Measurements from ENCODE around the genes HOXB9 and GIP.

- RRBS, 2 experiments = 92 to 93% methylated on average over 16 to 19 of the region's 38 CpGs
These were observed 3.9 kb downstream of the HOXB1 start for GRCh38 chr17:48526866-48527289.

DNA sequence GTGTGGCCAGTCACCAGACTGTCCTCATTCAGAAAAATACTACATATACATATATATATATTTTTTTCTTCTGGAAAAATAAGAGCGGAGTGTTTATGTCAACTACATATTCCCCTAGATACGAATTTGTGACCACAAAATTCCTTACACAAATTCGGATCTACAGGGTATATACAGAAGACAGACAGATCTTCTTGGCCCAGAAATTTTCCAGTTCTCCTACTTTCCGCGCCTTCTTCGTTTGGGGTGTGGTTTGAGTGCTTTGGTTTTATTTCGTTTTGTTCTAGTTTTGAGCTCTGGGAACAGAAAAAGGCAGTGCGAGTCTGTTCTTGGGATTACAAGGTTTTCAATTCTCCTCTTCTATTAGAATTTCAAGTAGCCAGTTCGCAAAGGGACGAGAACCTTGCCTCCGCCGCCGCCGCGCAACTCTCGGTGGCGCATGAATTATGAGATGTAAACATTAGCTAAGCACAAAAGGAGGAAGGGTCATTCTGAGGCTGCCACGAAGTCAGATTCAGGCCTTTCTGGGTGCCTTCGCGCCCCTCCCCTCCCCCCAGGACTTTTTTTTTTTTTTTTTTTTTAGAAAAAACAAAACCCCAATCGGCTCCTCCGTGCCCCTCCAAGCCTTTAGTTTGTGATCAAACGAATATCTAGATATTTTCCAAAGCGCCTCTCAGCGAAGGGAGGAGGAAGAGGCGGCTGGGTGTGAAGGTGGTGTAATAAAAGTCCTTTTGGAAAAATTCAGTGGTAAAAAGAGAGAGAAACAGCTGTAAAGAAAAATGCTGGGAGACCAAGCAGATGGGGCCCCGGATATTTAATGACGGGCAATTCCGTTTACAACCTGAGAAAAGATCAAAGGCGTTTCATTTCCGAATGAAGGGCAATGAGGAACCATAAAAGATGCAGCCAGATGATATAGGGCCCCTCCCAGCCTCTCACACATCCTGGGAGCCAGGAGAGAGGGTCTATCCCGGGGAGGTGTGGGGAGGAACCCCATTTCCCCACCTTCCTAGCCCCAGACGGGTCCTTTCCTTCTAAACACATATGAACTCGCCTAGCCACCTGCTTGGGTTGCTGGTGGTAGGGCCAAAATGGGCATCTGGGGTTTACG, 2.0 kb upstream of the HOXB4 start:
- RRBS, 2 experiments = no CpG with 5 or more reads among the region's 35 CpGs

DNA sequence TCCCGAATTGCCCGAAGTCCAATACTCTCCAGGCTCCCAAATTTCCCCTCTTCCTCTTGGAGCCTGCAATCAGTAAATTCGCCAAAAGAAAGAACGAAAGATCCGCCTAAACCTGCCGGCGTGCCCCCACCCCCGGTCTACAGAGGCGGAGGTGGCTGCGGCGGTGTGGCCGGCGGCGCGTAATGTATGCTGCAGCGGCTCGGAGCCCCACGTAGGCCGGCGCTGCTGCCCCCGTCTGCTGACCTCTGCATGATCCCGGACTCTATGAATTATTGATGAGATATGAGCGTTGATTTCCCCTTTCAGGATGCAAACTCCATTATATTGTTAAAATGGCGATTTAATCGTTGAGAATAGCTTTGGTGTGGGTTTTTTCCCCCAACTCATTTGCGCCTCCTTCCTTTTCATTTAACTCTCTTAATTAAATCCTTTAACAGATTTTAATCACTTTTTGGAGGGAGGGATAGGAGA, 3.7 kb downstream of the HOXB3 start:
- RRBS, 2 experiments = 1 to 8% methylated on average over 10 to 12 of the region's 26 CpGs

DNA sequence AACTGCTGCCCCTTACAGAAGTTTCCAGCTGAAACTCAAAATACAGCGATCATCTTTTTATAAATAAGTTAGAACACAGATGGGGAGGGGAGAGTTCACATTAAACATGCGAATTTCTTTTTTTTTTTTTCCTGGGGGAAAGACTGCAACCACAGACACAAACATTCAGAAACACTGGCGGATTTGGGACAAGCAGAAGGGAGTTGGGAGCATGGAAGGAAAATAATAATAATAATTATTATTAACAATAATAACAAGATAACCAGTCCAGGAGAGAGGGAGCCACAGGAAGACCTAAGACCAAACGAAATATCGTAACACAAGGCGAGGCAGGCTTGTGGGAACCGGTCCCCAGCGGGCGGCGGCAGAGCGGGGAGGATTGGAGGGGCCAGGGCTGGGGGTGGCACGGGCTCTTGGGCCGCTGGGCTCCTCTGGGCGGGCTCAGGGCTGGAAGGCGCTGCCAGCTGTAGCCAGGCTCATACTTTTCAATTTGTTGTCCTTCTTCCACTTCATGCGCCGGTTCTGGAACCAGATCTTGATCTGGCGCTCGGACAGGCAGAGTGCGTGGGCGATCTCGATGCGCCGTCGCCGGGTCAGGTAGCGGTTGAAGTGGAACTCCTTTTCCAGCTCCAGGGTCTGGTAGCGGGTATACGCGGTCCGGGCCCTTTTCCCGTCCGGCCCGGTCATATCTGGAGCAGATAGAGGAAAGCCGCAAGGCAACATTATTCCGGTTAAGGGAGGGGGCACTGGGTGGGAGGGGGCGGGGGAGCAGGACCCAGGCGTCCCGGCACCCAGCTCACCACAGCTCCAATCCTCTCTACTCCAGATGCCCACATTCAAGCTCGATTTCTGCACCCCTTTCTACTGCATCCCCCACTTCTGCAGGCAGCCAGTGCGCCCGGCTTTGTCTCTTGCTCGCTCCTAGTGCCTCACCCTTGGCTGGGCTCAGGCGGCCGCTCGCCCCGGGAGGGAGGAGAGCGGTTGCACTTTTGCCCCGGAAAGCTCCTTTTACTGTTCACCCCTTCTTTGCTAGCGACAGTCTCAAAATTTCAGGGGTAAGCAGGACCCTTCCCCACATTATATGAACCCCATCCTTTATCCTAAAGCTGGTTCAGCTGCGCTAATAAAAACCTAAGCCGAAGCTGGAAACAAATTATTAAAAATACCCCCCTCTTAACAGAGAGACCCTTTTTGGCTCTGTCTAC, 1.4 kb downstream of the HOXB5 start:
- RRBS, 2 experiments = 24 to 29% methylated on average over 23 to 24 of the region's 52 CpGs

- RRBS, 2 experiments = 1 to 7% methylated on average over 5 of the region's 10 CpGs
These were observed 3.1 kb upstream of the HOXB5 start for GRCh38 chr17:48596690-48596995.

DNA sequence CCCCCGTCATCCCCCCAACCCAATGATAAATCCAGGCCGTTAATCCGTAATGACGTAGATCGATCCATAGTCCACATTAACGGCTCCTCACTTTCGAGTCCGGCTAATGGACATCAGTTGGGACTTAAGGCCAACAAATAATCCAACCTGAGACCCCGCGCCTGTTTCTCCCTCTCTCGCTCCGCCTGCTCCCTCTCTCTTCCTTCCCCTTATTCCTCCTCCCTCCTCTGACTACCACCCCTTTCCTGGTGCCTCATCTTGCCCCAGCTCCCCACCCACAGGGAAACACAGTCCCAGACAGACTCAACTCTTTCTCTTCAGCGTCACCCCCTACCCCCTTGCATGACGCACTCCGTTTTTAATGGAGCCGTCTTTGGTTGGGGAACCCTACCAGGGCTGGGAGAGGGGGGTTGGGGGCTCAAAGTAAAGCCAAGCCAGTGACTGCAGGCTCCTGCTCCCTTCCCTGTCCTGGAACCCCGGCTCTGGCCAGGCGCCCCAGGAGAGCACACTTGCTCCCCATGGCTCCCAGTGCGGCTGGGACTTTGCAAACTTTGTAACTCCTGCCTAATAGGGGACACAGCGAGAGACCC, 3.5 kb upstream of the HOXB5 start:
- RRBS, 2 experiments = 7% methylated on average over 3 of the region's 20 CpGs; no CpG with 5 or more reads in 1 of the 2 experiments

GRCh38 chr17:48625491-48626408, at the start of gene HOXB9:
HOXB9 (minus strand) TSS chr17:48626358.
- RRBS, 2 experiments = 1 to 6% methylated on average over 31 to 51 of the region's 83 CpGs

DNA sequence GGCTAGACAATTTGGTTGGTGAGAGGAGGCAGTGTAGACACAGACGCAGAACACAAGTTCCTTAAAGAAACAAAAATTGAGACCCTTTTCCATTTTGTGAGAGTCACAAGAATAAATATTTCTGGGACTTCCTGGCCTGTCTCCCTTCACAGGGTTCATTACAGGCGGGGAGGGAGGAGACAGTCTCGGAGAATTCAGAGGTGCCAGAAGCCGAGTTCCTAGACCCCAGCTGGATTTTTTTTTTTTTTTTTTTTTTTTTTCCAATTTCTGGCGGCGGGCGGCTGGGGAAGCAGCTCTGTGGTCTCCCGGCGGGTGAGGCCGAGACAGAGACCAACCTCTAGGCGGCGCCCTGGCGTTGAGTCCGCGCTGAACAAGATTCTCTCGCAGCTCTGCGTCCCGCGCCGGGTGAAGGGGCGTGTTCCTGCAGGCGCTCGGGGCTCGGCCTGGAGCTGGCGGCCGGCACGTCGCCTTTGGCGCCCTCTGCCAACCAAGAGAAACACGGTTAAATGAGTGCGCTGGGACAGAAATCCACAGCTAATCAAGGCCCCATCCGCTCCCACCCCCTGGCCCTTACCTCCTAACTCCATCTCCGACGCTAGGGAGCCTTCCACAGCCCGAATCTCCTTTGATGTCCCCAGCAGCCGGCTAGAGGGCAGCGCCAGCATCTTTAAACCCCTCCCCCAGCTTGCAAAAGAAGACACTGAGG, 10.3 kb upstream of the HOXB9 start:
- RRBS, 2 experiments = 56 to 70% methylated on average over 14 of the region's 37 CpGs

DNA sequence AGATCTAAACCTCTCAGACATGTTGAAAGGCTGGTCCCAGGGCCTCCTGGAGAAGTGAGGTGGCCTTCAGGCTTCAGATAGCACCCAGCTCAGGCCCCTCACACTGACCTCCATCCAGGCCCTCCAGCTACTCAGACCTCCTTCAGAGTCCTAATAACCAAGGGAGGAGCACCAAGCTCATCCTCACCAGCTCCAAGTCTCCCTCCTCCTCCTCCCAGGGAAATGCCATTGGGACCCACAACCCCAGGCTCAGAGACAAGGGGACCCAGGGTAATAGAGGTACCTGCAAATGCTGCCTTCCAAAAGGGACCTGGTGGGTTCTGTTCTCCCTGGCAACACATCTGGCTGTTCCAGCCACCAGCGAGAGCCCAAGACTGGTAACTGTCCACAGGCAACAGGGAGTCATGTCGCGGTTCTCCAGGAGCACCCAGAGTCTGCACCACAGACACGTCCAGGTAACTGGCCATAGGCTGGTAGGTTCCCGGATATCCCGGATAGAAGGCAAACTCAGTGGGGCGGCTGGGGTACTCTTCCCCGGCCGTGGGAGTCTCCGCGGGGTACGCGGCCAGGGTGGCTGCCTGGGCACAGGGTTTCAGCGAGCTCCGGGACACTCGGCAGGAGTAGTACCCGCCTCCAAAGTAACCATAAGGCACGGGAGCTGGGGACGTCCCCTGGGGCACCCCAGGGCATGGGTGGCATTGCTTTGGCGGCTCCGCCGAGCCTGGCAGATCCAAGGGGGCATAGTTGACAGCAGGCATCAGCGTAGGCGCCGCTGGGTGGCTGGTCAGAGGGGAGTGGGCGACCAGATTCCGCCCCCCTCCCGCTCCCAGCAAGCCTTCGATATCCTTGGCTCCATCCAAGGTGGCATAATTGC, 603 bp downstream of the HOXB13 start:
- RRBS, 2 experiments = 3 to 9% methylated on average over 10 of the region's 29 CpGs

- RRBS, 2 experiments = 89 to 93% methylated on average over 5 of the region's 50 CpGs
These were observed 4.5 kb upstream of the HOXB13 start for GRCh38 chr17:48732768-48733632.

DNA sequence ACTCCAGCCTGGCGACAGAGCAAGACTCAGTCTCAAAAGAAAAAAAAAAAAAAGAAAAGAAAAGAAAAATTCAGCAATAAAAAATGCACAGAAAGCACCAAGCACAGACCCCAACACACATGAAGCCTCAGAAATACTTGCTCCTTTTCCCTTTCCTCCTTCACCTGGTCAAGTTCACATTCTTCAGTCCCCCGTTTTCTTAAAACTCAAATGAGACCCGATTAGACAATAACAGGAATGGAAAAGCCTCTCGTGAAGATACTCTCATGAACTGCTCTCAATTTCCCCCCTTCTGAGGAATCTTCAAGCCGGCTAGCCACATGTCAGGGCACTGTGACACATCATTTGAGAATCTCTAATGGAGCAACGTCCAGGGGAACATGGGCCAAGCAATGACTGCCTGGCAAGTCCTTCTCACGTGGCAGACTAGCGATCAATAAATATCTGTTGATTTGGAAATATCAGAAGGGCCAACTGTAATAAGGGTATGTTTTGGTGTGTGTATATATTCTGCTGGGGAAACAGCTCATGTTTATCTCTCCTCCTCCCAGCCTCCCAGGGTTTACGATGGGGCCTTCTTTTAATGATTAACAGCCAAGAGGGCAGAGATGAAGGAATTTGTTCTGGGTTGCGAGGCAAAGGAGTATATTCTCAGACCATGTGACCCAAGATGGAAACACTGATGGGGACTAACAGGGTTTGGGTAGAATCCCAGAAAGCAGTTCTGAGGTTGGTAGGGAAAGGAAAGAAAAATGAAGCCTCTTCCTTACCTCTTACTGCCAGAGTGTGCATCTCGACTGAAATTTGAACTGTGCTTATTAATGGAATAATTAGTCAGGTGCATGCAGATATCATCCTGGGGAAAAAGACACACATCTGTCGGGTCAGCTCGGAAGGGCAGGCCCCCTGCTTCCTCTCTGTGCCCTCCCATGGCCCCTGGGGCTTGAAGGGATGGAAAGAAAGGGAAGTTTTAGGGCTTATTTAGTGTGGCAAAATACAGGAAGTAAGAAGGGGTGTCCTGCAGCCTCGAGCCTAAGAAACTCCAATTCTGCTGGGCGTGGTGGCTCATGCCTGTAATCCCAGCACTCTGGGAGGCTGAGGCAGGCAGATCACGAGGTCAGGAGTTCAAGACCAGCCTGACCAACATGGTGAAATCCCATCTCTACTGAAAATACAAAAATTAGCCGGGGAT, 21.3 kb downstream of the TTLL6 start:
- RRBS, 2 experiments = no CpG with 5 or more reads among the region's 17 CpGs

- RRBS, 2 experiments = no CpG with 5 or more reads among the region's 13 CpGs
These were observed 1.3 kb upstream of the TTLL6 start for GRCh38 chr17:48818087-48818956.

- RRBS, 2 experiments = no CpG with 5 or more reads among the region's 17 CpGs
These were observed 226 bp upstream of the UBE2Z start for GRCh38 chr17:48908015-48908347.

DNA sequence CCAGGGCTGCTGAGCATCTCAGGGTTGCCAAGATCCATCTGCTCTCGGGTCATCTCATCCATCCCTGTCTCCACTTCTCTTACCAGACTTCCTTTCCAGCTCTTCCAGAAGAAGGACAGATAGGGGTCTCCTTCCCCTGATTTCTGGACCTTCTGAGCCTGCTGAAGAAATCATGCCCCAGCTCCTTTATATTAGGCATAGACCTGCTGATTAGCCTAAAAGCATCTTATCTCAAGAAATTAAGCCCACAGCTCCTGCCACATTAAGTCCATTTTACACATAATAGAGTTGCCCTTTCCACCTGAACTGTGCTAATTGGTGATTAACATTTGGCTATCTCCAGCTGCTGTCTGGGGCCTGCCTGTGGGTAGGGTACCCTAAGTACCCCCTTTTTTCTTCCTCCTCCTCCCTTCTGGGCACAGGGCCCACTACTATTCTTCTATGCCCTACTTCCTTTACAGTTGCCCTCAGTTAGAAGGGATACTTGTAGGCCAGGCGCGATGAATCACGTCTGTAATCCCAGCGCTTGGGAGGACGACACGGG, at the start of gene GIP:
Gene GIP (minus strand): TSS at position 163 of the 544 bp plus-strand sequence.
- RRBS, 2 experiments = no CpG with 5 or more reads among the region's 7 CpGs

- RRBS, 2 experiments = 64 to 67% methylated on average over 14 to 15 of the region's 40 CpGs
These were observed 541 bp downstream of the IGF2BP1 start for GRCh38 chr17:48997694-48998157.

DNA sequence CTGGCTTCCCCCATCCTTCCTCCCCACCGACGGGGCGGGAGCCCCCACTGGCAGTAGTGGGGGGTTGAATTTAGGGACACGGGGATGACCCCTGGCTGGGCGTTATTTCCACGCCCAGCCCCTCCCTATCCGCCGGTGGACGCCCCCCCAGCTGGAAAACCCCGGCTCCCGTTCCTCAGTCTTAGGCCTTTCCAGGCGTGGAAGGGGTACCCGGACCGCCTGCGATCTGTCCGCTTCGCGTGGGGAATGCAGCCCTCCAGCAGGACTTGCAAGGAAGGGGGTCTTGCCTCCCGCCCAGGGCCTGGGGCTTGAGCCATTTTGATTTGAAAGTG, 939 bp downstream of the IGF2BP1 start:
- RRBS, 2 experiments = 81 to 92% methylated on average over 3 to 4 of the region's 19 CpGs

GRCh38 chr17:49000620-49001370, 3.6 kb downstream of the IGF2BP1 start:
- RRBS, 2 experiments = no CpG with 5 or more reads among the region's 2 CpGs

- RRBS, 2 experiments = no CpG with 5 or more reads among the region's 2 CpGs
These were observed 14.8 kb upstream of the B4GALNT2 start for GRCh38 chr17:49117583-49118319.

DNA sequence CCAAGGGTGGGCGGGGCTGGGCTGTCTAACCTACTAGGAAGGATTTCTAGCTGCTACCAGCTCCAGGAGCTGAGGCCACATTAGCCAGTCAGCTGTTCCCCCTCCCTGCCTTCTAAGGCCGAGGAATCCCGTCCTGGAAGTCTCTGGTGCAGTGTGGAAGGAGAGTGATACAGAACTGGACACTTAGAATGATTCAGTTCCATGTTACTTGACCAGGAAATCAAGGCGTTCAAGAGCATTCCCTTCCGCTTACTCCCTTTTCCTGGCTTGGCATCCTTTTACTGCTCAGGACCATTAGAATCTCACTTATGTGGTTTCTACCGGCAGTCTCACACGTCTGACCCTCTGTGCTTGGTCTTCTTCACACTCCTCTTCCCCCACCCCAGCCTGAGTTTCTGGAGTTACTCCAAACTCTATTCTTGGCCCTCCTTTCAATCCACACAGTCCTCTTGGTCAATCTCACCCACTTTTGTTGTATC, 8.7 kb downstream of the GNGT2 start:
- RRBS, 2 experiments = no CpG with 5 or more reads among the region's 7 CpGs

DNA sequence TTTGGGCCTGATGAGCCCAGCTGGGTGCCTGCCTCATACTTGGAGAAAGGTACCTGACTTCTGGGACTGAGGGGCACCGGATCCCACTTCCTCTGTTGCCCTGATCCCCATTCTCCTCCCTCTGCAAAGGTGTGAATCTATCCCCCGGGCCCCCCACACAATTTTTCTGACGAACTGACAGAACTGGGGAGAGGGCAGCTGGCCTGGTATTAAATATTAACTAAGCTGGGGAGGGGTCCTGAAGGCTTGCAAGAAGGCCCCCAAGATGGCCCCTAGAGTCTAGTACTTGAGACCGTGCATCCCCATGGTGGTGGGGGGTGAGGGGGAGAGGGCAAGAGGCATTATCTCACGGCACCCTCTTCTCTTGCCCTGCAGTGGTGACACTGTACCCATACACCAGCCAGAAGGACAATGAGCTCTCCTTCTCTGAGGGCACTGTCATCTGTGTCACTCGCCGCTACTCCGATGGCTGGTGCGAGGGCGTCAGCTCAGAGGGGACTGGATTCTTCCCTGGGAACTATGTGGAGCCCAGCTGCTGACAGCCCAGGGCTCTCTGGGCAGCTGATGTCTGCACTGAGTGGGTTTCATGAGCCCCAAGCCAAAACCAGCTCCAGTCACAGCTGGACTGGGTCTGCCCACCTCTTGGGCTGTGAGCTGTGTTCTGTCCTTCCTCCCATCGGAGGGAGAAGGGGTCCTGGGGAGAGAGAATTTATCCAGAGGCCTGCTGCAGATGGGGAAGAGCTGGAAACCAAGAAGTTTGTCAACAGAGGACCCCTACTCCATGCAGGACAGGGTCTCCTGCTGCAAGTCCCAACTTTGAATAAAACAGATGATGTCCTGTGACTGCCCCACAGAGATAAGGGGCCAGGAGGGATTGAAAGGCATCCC, 8.2 kb downstream of the PHOSPHO1 start:
- RRBS, 2 experiments = 40 to 55% methylated on average over 2 of the region's 11 CpGs

Measured in Panc1 (cell line).